Karpas-422 (cell line): ENCODE data around the genes EOLA1, TMEM185A, MAGEA12, PNMA6A and BGN.

- PRO-cap: bidirectional peak, plus-strand start at chrX:149540995, minus-strand start at chrX:149540724
- RAMPAGE, long total RNA: no peak
These were observed at the start of gene EOLA1 for GRCh38 chrX:149540264-149541278. Gene EOLA1 (plus strand): TSS chrX:149541012.

- PRO-cap: no peak
- RAMPAGE, long total RNA: no peak
These were observed 580 bp downstream of the EOLA1 start for GRCh38 chrX:149541279-149541905.

DNA sequence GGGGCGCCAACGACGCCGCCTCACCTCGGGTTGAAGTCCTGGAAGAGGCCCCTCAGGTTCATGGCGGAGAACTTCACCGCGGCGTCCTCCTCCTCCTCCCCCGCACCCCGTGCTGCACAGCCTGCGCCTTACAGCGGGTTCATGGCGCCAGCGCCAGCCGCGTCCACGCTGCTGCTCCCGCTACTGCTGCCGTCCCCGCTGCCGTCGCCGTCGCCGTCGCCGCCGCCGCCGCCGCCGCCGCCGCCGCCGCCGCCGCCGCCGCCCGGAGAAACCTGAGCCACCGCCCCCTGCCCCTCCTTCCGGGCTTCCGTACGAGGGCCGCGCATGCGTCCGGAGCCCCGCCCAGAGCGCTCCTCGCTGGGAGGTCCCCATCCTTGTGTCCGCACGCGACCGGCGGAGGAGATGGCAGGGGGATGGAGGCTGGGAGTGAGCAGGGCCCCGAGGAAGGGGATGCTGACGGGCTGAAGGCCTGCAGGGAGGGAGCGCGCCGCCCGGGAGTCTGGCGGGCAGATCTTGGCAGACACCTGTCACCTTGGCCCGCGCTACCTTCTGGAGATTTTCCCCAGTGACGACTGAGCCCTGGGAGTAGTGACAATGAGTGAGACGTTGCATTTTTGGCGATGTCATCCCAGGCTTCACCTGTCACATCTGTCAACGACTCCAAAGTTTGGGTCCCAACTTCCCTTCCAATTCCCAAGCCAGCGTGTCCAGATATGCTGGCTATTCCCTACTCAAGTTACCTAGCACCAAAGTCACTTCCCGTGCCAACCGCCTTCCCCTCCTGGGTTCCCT, at the start of gene TMEM185A:
TSS of gene TMEM185A (minus strand) at position 274 of the 792 bp plus-strand sequence.
- PRO-cap: bidirectional peak, plus-strand start at position 379 of the sequence, minus-strand start at position 218 of the sequence
- RAMPAGE, long total RNA: no peak

- PRO-cap: no peak
- RAMPAGE, long total RNA: no peak
These were observed 98.7 kb upstream of the EOLA2 start for GRCh38 chrX:150037110-150037330.

DNA sequence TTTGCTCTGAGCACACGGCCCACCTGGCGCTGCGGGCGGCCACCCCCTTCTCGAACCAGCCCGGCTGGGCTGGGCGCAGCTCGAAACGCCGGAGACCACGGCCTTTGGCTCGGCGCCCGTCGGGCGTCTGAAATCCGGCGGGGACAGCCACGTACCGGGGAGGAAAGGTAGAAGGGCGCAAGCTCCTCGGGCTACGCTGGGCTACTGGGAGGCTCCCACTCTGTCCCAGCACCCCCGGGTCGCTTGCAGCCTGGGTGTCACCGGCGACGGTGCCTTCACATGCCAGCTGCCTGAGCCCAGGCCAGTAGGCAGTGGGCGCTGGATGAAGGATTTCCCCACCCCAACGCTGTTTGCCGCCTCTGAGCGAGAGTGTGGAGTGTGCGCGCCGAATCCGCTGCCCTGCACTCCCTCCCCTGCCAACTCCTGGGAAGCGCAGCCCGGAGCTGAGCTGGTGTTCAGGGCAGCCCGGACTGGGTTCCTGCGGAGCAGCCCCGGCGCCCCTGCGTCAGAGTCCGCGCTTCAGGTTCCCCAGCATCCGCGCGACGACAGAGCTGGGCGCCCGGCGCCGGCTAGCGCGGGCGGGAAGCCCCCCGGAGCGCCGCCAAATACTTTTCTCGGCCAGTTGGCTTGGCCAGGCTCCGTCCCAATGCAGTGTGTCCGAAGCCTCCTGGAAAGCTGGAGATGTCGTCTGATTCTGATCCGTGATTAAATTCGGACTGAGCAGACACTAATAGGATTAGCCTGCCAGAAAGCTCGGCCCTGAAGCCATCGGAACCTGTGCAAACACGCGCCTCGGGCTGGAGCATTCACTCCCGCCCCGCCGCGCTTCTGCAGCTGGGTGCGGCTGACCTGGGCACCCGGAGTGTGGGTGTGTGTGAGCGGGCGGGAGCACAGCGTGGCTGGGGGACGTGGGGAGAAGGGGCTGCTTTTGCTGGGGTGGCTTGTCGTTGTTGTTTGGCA, 825 bp downstream of the MAMLD1 start:
- PRO-cap: no peak
- RAMPAGE, long total RNA: no peak

DNA sequence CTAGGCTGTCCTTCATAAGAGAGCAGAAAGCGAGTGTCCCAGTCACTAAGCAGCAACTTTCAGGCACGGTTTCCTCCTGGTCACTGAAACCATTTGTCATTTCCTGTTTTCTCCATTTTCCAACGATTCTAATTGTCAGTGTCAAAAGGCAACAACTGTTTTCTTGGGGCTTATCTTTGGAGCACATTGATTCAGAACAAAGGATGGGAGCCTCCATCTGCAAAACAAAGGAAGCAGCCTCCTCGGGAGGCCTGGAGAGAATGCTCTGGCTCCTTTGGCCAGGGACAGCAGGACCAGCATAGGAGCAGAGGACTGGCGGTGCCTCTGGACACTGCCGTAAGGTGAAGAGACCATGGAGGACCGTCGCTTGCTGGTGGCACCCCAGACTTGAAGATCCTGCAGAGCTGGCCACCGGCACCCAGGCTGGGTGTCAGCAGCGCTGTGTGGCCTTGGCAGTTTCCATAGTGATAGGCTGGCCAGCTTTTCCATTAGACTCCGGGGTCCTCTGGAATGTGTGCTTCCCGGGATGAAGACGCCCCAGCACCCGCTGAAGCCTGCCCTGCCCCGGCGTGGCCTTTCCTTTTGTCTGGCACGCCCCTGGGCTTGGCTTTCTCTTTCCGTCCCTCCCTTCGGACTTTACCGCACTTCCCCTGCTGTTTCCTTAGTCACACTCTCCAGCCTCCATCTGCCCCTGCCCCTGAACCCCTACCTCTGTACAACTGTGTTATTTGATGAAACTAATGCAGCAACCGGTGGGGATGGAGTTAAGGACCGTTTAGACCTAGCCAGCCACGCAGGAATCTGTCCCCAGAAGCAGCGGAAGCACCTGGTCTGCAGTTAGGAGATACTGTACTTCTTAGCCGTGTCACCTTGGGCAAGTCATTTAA, 61.0 kb upstream of the MTM1 start:
- PRO-cap: no peak
- RAMPAGE, long total RNA: no peak

DNA sequence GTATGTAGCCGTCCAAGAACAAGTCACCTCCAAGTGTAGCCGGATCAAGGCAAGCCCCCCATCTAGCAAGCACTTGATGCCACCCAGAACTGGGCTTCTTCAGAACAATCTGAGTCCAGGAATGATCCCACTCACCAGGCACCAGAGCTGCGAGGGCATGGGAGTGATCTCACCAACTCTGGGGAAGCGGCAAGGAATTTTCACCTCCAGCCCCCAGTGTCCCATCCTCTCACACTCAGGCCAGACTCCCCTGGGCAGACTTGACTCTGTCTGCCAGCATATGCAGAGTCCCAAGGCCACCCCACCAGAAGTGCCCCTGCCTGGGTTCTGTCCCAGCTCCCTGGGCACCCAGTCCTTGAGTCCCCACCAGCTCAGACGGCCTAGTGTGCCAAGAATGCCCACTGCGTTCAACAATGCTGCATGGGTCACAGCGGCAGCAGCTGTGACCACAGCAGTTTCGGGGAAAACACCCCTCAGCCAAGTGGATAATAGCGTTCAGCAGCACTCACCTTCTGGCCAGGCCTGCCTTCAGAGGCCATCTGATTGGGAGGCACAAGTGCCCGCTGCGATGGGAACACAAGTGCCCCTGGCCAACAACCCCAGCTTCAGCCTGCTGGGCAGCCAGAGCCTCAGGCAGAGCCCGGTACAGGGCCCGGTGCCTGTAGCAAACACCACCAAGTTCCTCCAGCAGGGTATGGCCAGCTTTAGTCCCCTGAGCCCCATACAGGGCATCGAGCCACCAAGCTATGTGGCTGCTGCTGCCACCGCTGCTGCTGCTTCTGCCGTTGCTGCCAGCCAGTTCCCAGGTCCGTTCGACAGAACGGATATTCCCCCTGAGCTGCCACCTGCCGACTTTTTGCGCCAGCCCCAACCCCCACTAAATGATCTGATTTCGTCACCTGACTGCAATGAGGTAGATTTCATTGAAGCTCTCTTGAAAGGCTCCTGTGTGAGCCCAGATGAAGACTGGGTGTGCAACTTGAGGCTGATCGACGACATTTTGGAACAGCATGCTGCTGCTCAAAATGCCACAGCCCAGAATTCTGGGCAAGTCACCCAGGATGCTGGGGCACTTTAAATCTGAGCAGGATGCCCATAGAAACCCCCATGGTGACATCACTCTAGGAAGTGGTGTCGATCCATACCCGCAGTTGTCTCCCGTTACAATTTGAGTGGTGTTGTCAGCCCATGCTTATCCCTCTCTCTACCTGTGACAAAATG, 56.0 kb upstream of the MTM1 start:
- PRO-cap: no peak
- RAMPAGE, long total RNA: no peak

- PRO-cap: no peak
- RAMPAGE, long total RNA: no peak
These were observed 25.6 kb downstream of the CD99L2 start for GRCh38 chrX:150872771-150873293.

DNA sequence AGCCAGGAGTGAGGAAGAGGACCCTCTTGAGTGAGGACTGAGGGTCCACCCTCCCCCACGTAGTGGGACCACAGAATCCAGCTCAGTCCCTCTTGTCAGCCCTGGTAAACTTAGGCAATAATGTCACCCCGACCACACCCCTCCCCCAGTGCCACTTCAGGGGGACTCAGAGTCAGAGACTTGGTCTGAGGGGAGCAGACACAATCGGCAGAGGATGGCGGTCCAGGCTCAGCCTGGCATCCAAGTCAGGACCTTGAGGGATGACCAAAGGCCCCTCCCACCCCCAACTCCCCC, 277 bp downstream of the CSAG1 start:
- PRO-cap: no peak
- RAMPAGE, long total RNA: no peak

- PRO-cap: no peak
- RAMPAGE, long total RNA: no peak
These were observed at the start of gene MAGEA12 for GRCh38 chrX:152733591-152734075. Gene MAGEA12 (plus strand): TSS chrX:152733757.

- PRO-cap: no peak
- RAMPAGE, long total RNA: no peak
These were observed 4.7 kb downstream of the PNMA5 start for GRCh38 chrX:152989090-152989718.

DNA sequence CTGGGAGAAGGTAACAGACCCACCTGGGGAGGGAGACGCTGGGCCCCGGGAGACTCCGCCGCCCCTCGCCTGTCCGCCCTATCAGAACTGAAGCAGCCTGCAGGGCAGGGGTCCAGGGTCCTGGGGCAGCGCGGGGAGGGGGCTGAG, 232 bp downstream of the PNMA3 start:
- PRO-cap: no peak
- RAMPAGE, long total RNA: no peak

- PRO-cap: no peak
- RAMPAGE, long total RNA: no peak
These were observed at the start of gene PNMA6A for GRCh38 chrX:153072204-153072724. Gene PNMA6A (plus strand): TSS chrX:153072454.

DNA sequence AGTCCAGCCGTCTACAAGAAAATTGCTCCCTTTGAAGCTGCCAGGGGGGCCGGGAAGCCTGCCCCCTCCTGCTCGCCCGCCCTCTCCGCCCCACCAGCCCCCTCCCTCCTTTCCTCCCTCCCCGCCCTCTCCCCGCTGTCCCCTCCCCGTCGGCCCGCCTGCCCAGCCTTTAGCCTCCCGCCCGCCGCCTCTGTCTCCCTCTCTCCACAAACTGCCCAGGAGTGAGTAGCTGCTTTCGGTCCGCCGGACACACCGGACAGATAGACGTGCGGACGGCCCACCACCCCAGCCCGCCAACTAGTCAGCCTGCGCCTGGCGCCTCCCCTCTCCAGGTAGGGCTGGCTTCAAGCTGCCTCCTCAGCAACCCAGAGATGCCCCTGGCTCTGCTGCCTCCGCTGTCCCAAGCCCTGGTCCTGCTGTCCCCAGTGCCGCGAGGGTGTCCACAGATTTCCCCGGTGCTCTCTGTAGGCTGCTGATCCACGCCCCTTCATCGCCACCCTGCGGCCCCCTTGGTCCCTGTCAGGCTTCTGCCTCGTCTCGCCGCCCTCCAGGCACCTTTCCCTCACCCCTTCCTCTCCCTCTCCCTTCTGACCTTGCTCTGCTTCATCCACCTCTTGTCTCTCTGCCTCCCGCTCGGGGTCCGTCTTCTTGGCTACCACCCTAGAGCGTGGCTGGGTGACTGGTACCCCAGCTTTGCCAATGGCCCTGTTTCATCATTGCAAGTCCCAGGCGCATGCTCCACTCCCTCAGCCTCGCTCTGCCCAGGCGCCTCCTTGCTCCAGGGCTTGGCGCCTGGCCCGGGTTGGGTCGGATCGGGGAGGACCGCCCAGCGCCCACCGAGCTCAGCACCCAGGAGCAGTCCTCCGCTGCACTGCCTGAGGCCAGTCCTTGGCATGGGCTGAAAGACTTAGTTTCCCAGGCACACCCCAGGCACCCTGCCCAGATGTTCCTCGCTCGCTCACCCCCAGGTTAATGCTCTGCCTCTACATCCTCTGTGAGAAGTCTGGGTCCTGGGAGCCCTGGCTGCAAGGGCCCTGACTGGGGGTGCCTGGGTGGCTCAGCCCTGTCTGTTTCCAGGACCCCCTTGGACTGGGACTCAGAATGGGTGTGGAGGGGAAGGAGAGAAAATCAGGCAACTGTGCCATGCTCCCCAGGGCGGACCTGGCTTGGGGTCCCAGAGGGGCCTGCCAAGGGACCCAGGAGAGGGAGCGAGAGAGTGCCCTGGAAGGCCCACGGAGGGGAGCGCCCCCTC, at the start of gene BGN:
TSS of gene BGN (plus strand) at position 199 of the 1,252 bp plus-strand sequence.
- PRO-cap: no peak
- RAMPAGE, long total RNA: no peak

DNA sequence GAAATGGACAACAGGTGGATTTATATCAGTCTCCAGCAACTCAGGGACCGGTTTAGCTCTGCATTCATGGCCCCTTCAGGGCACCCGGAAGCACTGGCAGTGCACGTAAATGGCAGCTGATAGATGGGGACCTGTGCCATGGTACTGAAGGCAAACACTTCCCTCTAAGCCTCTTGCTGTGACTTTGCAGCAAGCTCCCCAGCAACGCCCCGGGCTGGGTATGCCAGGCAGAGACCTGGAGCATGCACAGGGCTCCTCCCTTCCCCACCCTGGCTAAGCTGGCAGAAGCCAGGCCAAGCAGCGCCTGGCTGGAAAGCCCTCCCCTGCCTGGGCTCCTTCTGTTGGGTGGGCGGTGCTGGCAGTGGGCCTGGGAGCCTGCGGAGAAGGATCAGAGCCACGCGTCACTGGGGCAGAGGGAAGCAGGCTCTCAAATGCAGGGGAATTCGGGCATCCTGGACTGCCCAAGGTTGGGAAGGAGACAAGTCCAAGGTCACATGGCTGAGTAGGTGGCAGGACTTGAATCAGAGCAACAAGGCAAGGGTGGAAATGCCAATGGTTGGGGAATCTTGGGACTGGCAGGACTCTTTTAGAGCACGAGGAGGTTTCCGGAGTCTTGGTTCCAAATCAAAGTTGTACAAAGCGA, 3.6 kb downstream of the ATP2B3 start:
- PRO-cap: no peak
- RAMPAGE, long total RNA: no peak

GRCh38 chrX:153610322-153611092, 11.6 kb upstream of the CCNQ start:
- PRO-cap: no peak
- RAMPAGE, long total RNA: no peak

DNA sequence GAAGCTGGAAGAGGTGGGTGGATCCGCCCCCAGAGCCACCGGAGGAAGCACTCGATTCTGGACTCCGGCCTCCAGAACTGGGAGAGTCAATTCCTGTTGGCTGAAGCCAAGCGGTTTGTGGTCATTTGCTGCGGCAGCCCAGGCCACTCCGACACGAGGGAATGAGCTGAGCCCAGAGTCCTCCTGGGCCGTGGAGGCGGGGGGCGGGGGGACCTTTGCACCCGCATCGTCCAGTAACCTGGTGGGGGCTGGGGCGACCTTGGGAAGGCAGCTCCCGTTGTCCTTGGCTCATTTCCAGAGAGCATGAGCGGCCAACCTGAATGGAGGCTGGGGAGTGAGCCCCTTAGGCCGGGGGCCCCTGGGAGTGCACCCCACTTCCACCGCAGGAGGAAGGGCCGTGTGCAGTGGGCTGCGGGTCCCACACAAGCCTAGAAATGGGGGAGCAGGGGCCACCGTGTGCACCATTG, 20.1 kb upstream of the DUSP9 start:
- PRO-cap: no peak
- RAMPAGE, long total RNA: no peak

- PRO-cap: no peak
- RAMPAGE, long total RNA: no peak
These were observed 3.4 kb upstream of the DUSP9 start for GRCh38 chrX:153643536-153644118.

DNA sequence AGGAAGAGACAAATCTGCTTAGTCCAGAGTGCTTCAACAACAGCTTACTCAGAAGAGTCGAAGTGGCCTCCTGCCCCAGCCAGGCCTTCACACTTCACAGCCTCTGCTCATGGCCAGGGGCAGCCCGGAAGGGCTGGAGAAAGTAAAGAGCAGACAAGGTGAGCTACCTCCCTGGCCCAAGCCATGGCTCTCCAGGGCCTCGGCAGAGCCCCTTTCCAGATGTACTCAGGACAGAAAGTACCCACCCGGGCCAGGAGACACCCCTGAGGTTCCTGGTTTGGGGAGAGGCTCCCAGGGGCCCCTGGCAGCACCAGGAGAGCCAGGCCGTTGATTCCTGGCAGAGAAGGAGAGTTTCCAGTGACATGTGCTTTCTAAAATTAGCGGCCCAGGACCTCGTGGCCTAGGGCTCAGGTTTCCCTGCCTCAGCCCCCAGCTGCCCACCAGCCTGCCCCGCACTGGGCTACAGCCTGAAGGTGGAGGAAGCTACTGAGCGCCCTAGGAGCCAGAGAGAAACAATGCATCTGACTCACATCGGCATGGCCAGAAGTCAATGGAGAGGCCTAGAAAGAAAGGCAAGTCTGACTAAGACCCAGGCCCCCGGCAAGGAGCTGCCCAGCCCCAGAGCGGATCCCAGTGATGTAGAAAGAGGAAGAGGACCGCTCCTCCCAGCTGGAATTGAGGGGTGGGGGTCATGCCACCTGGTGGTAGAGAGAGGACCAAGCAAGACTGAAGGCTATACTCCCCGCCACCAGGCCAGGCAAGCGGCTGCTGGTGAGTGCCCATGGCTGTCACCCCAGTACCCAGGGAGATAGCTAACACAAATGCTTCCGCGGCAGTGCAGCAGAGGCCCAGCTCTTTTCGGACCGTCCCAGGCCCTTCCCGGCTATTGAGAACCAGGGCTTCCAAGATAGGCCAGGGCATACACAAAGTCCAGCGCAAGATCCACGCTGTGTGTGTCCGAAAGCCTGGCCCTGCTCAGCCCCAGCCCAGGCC, 17.7 kb downstream of the SLC6A8 start:
- PRO-cap: no peak
- RAMPAGE, long total RNA: no peak

DNA sequence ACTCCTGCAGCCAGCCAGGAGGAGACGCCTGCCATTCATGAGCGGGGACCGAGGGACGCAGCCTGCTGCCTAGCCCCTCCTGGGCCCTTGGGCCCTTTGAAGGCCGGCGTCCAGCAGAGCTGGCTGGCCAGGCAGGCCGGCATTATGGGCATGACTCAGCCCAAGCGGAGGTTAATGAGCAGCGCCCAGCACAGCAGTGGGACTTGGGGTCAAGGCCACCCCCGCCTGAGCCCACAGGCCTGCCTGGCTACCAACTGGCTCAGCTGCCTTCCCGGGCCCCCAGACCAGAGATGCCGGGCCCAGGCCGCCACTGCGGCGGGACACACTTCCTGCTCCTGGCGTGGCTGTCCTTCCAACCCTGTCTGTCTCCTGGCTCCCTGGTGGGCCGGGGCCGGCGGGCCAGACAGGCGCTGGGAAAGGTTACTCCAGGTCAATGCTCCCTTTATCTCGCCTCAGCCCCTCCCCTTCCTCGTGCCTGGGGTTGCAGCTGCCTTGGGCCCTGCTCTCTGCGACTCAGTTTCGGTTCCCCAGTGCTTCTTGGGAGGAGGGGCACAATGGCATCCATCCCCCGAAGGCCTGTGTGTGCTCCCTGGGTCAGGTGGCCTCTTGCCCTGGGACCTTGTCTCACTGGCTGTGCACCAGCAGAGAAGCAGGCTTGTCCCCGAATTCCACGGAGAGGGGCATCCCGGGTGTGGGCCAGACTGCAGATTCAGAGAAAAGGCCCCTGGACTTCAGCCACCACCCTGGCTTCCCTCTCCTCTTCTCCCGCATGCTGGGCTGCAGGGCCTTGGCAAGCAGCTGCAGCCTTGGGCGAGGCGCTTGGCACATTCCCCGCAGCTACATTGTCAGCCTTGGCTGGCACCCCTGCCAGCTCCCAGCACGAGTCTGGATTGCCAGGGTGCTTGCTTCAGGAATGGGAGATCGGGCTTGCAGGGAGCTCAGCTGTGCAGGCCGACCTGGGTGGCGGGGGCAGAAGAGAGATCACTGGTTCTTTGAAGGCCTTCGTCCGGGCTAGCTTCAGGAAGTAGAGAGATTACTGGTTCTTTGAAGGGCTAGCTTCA, 2.2 kb downstream of the ABCD1 start:
- PRO-cap: unidirectional peak, plus-strand start at position 34 of the sequence
- RAMPAGE, long total RNA: no peak